Caco-2 (cell line): ENCODE data around the genes TPBG, PGM3 and PRSS35.

DNA sequence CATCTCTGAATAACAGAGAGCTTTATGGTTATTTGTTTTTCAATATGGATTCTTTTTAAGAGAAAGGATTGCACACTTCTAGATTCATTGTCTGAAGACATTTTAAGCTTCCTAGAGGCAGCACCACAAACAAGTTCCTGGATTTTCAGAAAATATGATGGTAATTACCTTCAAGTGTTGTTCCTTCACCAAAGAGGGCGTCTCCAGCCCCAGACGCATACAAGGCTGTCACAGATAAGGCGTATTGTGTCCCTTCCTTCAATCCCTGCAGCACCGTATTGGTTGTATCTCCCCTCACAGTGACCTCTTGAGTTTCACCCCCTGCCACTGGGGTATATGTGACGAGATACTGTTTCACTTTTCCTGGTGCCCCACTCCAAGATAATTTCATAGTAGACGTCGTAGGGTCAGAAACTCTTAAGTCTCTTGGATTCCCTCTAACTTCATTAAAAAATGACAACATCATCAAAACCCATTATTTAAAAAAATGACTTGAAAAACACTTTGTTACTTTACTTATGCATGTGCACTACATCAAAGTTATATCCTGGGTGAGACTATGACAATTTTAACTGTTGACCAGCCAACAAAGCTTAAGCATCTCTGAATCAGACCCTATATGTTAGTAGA, 30.9 kb downstream of the COL12A1 start:
- PRO-cap, result no peak
- RRBS, result no CpG with 5 or more reads among the region's 7 CpGs

DNA sequence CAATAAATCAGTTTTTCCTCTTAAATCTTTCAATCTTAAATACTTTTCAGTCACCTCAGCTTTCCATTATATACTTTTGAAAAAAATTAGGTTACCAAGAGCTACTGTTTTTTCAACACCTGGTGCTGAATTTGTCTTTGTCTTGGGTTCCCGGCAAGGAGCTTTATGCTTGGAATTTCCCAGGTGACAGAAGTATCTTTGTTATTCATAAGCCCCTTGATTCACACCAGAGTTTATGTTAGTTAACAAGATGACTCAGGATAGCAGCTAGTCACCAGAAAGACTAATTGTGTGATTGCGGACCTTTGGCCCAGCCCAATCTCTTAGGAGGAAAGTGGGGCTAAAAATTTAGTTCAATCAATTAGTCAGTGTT, 16.5 kb downstream of the TMEM30A start:
- PRO-cap, result no peak
- RRBS, result no CpG with 5 or more reads among the region's 2 CpGs

DNA sequence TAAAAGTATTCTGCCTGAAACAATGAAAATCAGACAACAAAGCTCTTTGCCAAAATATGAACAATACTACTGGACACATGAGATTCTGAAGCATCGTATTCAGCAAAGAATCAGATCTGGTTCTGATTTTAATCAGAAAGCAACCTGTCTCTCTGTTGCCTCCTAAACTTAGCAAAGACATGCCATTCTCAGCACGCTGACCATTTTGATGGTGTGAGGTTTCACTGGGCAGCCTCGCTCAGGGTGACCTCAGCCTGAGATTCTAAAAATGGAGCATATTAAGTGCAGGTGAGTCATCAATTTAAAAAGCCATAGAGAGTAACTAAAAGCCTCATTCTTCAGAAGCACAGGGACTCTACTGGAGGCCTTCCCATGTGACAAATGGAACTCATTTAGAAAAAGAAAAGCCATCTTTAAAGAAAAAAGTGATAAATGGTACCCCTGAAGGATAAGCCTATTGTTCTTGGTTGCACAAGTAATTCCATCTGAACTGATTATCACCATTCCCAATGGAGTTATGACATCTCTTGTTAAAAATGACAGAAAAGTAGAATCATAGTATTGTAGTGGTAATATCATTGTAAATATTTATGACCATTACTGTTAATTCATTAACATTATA, 91.3 kb downstream of the FILIP1 start:
- PRO-cap, result no peak
- RRBS, result no CpG with 5 or more reads among the region's 3 CpGs

GRCh38 chr6:75641525-75642136, 40.0 kb downstream of the SENP6 start:
- PRO-cap, result no peak
- RRBS, result no CpG with 5 or more reads among the region's 2 CpGs

DNA sequence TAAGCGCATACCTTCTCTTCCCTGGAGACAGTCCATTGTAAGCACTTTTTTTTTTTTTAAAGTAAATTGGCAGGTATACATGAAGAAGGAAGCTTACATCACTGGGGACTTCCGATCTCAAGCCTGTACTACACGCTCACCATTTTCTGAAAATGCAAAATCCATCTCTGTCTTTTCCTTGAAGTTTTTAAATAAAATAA, 92.9 kb upstream of the PHIP start:
- PRO-cap, result no peak
- RRBS, result no CpG with 5 or more reads among the region's 3 CpGs

GRCh38 chr6:80020370-80020795, 15.9 kb downstream of the TTK start:
- PRO-cap, result unidirectional peak, plus-strand start at chr6:80020635
- RRBS, result no CpG with 5 or more reads among the region's 3 CpGs

DNA sequence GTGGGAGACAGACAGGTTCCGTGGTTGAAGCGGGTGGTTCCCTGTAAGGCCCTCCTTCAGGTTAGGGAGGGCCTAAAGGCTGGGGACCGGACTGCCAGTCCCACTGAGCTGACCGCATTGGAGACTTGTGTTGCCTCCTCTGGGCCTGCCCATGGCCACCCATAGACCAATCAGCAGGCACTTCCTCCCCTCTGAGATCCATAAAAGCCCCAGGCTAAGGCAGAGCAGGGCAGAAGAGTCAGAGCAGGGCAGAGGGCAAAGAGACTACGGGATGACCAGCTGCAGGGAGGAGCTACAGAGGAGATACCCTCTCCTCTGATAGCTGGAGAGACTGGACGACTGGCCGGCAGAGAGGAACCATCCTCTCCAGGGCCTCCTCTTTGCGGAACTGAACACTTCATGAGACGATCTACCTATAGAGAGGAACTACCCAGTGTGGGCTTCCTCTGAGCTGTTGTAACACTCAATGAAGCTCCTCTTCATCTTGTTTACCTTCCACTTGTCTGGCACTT, 537.3 kb downstream of the TENT5A start:
- PRO-cap, result no peak
- RRBS, result no CpG with 5 or more reads among the region's 9 CpGs

DNA sequence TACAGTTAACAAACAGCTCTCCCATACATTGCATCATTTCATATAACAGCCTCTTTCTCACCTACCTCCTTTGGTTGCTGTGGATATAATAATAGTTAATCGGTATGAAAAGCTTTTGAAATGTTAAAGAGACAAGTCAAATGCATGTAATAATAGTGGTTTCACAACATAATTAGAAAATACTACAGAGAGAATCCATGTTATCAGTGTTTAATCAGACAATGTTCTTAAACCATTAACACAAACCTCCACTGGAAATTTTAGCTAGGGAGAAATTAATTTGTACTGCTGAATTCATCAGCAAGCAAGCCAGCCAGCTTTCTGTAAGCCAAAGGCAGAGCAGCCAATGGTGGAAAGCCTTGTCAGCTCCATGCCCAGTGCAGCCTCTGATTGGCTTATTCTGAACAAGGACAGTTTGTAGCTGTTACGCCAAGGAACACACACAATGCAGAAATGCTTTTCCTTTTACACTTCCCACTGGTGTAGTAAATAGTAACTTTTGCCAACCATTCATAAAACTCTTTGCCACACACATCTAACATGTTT, 265.1 kb downstream of the TENT5A start:
- PRO-cap, result no peak
- RRBS, result no CpG with 5 or more reads among the region's 2 CpGs

- PRO-cap, result no peak
- RRBS, result no CpG with 5 or more reads among the region's 2 CpGs
Observed at GRCh38 chr6:81613457-81614149, 138.9 kb downstream of the TENT5A start.

- PRO-cap, result no peak
- RRBS, result no CpG with 5 or more reads among the region's 9 CpGs
Observed at GRCh38 chr6:81750456-81750996, 2.0 kb downstream of the TENT5A start.

DNA sequence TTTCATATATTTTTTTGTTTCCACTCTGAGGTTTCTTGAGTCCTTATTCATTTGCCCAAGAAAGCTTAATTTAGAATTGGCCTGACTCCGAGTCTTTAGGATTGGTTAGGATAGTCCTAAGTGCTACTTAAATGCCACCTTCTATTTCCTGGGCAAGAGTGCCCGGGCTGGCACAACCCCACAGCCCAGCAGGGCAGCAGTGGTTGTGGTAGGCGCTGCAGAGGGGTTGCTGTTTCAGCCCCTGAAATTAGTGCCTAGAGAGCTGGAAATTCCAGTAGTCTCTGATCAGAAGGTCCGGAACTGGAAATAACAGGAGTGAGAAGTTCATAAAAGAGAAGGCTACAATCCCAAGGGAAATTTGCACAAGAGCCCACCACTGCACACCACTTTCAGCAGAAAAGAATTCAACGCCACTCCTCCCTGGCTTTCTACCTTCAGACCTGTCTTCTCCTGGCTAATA, 139.5 kb upstream of the TENT5A start:
- PRO-cap, result no peak
- RRBS, result no CpG with 5 or more reads among the region's 5 CpGs

DNA sequence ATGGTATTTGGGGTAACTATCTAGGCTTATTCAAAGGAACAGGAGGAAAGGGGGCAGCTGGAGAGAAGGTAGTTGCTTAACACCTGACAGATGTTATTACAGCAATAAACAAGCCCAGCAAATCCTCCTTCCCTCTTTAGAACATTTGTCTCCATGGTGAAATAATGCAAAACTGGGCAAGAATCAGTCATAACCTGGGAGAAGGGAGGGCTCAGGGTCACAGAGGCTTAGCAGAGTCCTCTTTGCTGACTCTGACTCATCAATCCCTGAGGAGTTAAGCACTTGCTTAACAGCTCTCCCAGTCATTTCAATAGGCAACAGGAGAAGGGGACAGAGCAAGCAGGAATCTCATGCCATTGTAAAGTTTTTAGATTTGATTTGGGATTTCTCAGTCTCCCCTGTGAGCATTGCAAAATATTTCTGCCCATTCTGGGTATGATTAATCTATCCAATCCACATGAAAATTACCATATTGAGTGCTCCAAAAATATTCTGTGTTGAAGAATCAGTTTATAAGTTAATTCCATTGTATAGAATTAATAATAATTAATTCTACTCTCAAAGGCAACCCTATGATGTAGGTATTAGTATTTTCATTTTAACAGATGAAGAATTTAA, 230.1 kb downstream of the IBTK start:
- PRO-cap, result unidirectional peak, plus-strand start at position 305 of the sequence

DNA sequence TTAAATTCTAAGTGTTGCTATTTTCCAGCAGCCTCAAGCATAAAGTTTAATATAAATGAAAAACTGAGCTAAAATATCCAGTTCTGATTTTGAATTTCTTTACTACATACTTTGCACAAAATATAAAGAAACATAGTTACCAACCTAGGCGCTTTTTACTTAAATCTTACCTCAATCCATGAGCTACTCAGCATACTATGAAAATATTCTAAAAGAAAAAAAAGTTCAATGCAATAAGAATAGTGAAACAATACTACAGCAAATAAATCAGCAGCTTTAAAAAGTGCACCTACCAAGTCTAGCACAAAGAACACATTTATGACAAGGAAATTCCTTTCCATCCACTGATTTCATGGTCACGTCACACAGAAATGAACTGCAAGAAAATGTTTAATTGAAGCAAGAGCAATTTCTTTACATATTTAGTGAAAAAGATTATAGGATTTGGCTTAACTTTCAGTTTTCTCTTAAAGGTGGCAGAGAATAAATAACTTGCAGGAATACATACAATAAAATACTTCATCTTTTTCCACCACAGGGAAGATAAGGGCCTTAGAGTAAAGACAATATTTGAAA, 36.3 kb downstream of the IBTK start:
- PRO-cap, result no peak
- RRBS, result no CpG with 5 or more reads among the region's 2 CpGs

DNA sequence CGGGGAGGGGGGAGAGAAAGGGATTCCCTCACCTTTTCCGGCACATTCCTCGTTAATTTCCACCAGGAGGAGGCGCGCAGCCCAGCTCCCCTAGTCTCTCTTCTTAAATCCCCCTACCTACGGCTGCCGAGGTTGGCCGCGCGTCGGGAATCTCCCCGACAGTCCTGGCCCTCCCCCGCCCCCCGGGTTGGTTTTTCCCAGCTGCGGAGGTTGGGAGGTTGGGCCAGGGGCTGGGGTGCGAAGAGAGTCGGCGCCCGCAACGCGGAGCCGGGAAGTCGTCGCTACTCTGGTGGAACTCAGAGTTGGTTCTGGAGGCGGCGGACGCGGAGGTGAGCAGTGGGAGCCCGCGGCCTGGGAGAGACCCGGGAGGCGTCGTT, at the start of gene TPBG:
TPBG (plus strand) TSS at position 238 of the 377 bp plus-strand sequence.
- PRO-cap, result unidirectional peak, plus-strand start at position 299 of the sequence
- RRBS, result 4% methylated on average over 14 of the region's 33 CpGs

DNA sequence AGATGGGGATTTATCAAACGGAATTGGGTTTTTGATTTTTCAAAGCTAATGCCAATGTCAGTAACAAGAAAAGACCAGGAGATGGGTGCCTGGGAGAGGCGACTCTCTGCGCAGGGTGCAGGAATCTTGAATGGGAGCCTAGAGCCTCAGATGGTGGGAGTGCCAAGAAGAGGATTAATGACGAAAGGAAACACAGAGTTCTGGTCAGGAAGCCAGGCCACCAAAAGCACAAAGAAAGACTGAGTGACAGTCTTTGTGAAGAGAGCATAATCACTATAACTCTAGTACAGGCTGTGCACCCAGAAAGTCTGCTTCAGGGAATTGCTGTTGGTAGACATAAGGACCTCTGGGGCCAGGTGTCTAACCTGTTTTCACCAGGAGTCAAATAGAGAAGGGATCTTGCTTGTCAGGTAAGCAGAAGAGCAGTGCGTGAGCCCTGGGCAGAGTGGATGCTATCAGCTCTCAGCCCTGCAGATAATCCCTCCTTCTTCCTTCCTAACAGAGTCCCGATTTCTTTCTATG, 347.9 kb downstream of the TPBG start:
- PRO-cap, result no peak
- RRBS, result no CpG with 5 or more reads among the region's 6 CpGs

DNA sequence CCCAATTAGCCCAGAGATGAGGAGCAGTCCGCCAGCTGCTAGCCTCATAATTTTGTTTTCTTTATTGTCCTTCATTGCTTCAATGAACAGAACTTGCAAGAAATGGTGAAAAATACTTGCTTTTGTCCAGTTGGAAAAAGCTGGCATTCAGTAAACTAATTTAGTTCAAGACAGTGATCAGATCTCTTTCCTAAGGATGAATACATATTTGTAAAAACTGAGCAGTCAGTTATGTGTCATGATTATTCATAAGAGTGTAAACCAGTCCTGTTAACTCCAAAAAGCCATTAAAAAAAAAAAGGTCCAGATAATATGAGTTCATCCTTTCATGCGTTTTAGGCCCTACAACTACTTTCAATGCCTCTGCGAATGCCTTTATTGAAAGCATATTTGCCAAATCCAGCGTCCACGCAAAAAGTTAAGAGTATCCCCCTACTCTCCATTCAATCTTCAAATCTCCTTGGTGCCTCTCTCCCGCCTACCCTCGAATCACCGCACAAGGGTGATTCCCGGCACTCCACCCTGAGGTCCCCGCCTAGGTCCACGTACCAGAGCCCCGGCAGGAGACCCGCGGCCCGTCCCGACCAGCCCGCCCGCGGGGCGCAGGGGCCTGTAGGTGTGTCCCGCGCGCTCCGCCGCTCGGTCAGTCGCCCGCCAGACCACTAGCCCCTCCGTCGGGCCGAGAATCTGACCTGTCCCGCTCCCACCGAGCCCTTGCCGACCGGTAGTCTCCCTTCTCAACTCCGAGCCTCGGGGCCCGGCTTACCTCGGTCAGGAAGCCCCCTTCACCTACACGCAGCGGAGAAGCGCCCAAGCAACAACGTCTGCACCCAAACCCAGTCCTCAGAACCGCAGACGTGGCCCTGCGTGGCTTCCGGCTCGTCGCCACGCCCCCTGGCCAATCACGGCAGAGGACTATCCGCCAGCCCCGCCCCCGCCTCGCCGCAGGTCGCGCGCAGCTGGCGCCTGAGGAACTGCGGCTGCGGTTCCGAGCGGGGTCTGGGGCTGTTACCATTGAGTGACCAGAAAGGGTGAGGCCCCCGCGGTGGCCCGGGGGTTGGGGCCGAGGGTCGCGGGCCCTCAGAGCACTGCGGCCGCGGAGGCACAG, at the start of gene PGM3:
PGM3 (minus strand) TSS at position 853 of the 1,108 bp plus-strand sequence.
- PRO-cap, result bidirectional peak, plus-strand start at position 619 of the sequence, minus-strand start at position 545 of the sequence; bidirectional peak, plus-strand start at position 973 of the sequence, minus-strand start at position 853 of the sequence
- RRBS, result 4% methylated on average over 19 of the region's 73 CpGs

- PRO-cap, result bidirectional peak, plus-strand start at chr6:83512536, minus-strand start at chr6:83512544; bidirectional peak, plus-strand start at chr6:83512664, minus-strand start at chr6:83512893
- RRBS, result under 1% methylated on average over 5 of the region's 29 CpGs
Observed at GRCh38 chr6:83512171-83512901, at the start of gene PRSS35. Gene PRSS35 (plus strand): TSS chr6:83512534.

DNA sequence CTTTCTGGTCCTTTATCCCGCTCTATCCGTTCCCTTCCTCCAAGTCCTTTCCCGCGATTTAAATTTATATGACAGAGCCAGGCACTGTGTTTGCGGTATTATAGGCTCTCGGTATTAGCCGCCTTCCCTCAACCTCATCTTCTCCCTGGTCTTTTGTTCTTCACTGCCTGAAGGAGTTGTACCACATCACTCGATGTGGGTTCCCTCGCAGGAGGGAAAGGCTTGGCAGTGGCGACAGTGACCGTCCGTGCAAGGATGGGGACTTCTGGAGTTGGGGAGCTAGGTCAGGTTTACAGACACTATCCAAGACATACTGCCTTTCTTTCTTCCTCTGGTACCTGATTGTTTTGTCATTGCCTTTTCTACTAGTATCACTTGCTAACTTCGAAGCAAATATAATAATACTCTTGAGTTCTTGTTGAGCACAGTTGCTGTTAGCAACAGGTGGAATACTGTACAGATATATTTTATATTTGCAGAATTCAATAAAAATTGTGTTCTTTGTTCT, 631 bp downstream of the CYB5R4 start:
- PRO-cap, result no peak
- RRBS, result no CpG with 5 or more reads among the region's 13 CpGs

DNA sequence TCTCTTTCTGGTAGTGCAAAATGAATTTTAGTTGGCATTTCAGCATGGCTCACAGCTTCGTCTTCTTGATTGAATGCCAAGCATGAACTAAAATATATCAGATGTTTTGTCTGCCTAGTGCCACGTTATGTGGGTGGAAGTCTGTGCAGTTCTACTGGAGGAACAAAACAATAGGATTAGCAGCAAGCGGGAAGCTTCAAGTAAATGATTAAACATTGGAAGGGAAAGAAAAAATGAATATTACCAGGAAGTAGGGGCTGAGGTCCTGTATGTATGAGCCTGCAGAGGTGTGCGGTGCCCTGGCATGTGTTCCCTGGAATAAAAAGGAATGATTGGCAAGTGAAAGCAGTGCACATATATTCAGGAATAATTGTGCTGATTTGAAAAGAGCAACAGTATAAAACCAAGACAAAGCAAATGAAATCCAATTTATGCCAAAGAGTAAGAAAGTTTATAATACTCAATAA, 6.7 kb upstream of the MRAP2 start:
- PRO-cap, result no peak
- RRBS, result no CpG with 5 or more reads among the region's 4 CpGs

DNA sequence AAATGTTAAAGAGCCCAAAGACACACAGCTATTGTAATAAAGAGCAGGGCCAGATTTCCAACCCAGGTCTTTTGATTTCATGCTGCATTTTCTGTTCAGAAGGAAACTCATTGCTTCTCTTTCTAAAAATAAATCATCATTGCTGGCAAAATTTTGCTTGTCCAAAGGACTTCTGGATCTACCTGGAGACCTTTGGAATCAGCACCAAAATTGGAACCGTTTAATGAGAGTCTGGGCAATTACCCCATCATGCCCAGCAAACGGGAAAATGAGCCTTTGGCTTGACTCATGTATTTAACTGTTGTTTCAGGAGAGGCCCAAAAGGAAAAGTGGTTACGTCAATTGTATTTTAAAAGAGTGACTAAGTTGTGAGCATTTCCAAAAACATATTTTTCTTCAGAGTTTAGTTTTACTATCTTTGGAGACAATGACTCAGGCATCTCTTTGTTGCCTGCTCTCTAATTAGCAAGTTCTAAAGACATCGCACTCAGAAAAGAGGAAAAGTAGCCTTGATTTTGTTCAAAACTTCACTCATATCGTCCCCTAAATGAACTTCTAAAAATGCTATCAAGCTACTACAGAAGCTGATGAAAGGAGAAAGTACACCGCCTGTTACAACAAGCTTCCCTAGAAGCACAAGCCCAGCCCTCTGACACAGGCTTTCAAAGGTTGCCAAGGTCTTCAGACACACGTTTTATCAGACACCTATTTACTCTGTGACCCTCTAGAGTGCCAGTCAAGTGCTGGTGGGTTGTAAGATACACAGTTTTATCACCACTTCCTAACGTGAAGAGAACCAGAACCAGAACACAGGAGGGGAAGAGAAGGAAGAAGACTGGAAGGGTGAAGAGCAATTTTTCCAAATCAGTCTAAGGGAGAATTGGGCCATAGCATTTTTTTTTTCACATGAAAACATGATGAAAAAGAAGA, 146.2 kb downstream of the TBX18 start:
- PRO-cap, result no peak
- RRBS, result no CpG with 5 or more reads among the region's 8 CpGs